Mesenteric fat pad (tissue), 1 donor: ENCODE measurements around a stretch of chr12.

DNA sequence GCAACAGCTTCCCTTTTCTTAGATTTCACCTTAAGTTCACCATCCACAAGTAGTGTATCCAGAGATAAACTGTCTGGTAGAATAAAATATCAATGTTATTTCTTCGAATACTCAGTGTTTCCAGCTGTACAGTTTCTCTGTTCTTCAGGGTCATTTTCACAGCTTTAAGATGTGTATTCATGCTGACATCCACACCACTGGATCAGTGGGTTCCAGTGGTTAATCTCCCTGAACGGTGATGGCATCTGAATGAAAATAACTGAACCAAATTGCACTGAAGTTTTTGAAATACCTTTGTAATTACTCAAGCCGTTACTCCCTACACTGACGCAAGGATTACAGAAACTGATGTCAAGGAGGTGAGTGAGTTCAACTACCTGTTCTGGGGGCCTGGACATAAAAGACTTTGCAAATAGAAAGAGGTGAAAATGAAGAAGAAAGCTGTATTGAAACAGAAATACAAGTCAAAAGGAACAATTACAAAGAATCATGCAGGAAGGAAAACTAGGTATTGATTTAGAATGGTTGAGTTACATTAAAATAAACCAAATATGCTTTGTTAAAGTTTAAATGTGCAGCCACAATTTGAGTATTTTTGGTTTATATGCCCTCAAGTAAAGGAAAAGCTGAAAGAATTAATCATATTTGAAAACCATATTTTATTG lies 208.3 kb downstream of the C12orf50 start:
- PRO-cap = no peak

DNA sequence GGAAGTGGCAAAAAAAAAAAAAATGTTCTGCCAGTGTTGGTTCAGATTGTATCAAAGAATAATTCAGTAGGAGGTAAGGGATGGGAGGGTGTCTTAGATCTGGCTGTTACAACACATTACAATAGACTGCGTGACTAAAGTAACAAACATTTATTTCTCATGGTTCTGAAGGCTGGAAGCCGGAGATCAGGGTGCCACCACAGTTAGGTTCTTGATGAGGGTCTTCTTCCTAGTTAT lies 125.7 kb downstream of the KITLG start:
- PRO-cap = no peak

DNA sequence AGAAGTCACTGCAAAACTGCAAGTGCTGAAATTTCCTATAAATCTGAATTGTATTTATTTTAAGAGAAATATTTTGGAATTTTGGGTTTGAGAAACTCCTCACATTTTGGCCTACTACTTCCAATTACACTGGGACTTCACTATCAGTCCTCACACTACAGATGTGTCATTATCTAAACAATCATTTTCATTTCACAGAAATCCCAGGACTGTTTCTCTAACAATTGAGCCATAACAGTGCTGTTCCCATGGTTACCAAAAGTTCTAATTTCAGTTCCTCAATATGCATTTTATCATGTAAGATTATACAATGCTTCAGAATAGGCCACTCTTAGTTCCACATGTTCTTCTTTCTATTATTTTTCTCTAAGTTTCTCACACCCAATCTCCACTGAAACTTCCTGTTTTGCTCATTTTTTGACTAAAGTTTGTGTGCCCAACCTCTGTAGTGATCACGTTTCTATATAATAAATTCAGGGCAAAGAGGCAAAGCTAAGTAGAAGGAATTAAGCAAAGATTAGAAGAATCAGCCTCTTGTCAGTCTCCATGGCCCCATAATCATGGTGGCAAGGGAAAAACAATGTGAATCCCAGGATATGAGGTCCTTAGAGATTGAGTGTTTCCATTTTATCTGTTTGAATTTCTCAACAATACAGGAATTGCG lies 185.8 kb downstream of the DUSP6 start:
- PRO-cap = no peak

- PRO-cap = no peak
These were observed 5.0 kb upstream of the DUSP6 start for GRCh38 chr12:89357112-89357977.

- PRO-cap = no peak
These were observed 20.5 kb upstream of the DUSP6 start for GRCh38 chr12:89372505-89373558.

DNA sequence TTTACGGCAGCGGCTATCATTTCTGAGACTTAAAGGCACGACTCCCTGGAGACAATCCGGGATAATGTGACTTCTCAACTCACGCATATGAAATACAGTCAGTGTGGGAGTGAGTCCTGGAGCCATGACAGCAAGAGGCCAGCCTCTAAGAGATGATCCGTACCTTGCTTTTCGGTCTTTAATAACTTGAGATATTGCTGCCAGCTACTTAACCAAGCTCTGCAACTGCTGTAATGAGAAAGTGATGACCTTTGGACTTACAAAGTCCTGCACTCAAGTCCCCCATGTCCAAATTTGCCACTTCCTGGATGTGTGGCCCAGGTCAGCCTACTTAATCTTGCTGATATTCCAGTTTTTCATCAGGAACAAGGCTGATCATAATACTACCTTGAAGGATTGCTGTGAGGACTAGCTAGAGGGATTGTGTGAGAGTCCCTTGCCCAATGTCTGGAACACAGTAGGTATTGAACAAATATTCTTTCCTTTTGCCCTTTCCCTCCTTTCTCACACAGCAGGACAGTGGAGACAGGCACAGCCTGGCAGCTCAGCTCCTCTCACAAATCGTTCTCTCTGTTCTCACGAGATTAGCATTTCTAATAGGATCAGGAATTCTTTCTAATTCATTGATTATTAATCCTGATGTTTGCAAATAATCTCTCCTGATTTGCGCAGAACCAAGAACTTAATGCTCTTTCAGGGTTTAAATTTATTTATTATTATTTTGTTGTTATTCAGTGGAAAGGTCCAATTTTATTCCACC lies 33.9 kb upstream of the DUSP6 start:
- PRO-cap = no peak

- PRO-cap = no peak
These were observed 72.7 kb downstream of the GALNT4 start for GRCh38 chr12:89451672-89452544.

DNA sequence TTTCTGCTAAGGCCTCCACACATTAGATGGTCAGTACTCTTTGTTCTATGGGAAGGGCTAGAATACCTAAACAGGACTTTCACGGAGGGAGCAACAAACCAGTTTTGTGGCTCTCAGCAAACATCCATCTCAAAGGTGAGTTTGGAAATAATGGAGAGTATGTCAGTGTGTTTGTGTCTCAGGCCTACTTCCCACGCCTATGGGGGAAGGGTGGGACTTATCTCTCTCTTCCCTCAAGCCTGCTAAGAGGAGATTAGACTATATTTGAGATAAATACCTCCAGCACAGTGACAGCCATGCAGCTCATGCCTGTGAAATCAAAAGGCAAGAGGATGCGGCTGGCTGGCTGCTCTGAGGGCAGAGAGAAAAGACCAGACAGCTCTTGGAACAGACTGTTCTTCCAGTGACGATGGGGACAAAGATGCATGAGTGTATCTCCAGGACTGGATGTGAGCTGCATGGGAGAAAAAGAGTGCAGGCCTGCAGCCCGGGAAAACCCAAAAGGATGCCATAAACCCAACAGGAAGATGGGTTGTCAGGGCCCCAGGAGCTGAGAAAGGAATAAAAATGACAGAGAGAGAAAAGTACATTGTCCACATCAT lies 14.8 kb upstream of the POC1B start:
- PRO-cap = no peak

GRCh38 chr12:89701533-89701797 lies 7.2 kb downstream of the ATP2B1 start:
- PRO-cap = no peak

DNA sequence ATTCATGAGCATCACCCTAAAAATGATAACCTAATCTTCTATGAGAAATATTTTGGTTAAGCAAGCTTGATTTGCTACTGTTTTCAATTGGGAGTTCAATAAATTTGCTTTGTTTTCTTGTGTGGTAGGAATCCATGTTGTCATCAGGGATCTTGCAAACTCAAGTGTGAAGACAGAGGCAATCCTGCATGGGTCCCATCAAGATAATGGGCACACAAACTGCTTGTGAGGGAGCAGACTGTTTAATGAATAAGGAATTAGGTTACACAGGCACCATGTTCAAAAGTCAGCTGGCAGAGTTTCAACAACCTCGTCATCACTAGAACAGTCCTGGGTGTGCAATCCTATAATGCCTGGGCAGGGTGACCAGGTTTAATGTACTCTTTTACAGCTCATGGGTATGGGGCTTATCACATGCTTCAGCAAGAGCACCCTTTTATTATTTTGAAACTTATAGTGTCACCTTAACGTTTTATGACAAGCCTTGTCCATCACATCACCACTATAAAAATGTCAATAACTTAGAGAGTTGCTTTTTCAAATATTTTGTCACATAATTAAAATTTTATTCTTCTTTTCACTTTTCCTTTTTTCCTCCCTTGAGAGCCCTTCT lies 252.0 kb upstream of the ATP2B1 start:
- PRO-cap = no peak

DNA sequence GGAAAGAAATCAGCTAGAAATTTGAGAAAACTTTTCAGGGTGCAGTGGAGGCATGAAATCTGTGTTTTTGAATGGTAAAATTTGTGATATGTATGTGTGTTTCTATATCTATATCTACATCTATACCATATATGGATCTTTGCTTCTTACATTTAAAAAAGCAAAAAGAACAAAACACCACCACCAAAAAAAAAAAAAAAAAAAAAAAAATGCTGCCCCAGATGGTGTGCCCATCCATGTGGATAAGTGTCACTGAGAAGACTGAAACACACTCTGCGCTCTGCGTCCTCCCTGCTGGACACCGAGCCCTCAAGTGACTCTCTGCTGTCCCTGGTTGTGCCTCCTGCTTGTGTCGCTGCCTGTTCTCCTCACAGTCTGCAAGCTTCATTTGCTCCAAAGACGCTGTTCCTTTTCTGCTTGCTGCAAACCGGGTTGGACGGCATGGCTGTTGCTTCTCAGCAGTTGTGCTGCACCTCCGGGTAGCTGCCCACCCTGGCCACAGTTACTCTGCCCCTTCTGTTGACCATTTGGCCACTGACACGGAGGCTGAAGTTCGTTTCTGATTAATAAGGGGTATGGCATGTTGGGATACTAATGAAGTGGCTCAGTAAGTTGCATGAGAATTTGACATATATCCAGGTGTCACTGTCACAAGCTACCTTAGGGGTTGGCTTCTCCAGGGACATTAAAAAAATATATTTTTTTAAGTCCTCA lies 276.2 kb upstream of the ATP2B1 start:
- PRO-cap = no peak

DNA sequence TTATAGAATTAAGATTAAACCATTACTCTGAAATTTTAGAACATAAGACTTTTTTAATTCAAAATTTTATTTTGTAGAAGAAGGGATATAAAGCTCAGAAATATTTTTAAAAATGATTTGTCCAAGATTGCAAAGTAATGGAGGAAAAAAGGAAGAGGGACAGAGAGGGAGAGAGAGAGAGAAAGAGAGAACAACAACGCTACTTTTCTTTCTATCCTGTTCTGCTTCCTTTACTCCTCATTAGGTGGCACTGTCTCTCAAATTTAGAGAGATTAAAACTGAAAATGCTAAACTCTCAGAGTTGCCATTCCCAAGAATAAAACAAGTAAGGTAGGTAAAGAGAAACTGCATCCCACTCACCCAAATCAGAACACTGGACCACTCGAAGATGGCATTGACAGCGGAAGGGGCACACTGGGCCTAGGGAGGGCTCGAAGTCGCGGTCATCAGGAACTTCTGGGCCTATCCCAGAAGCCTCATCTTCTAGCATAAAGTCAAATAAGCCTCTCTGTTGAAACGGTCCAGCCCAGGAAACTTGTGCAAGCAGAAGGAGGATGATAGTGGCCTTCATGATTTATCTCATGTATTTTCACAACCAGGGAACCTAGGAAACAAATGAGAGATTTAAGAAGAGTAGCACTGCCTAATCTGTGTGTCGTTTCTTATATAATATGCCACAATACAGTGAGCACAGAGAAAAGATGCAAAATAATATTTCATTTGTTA lies 4.5 kb downstream of the DCN start:
- PRO-cap = no peak

GRCh38 chr12:91179322-91179899 lies 3.2 kb downstream of the DCN start:
- PRO-cap = no peak

GRCh38 chr12:92030466-92031313 lies 115.0 kb downstream of the BTG1 start:
- PRO-cap = no peak

DNA sequence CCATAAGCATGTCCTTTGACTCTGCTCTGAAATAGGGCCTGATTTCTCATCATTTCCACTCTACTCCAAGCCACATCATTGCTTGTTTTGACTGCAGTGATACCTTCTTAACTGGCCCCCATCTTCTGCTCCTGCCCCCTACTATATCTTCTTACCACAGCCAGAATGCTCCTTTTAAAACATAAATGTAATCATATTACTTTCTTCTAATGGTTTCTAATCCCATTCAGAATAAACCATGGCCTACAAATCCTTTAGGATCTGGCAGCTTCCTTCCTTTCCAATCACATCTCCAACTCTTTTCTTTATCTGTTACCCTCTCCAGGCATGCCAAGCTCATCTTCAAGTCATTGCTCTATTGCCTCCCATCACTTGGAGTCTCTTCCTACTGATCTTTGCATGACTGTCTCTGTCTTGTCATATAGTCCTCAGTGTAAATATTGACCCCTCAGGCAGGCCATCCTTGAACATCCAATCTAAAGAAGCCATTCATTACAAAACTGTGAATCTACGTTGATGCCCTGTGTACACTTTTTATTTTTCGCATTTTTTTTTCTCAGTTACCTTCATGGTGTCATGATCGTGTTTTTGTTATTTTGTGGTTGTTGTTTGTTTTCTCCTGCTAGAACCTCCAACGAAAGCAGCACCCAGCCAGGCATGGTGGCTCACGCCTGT lies 93.6 kb downstream of the BTG1 start:
- PRO-cap = no peak

DNA sequence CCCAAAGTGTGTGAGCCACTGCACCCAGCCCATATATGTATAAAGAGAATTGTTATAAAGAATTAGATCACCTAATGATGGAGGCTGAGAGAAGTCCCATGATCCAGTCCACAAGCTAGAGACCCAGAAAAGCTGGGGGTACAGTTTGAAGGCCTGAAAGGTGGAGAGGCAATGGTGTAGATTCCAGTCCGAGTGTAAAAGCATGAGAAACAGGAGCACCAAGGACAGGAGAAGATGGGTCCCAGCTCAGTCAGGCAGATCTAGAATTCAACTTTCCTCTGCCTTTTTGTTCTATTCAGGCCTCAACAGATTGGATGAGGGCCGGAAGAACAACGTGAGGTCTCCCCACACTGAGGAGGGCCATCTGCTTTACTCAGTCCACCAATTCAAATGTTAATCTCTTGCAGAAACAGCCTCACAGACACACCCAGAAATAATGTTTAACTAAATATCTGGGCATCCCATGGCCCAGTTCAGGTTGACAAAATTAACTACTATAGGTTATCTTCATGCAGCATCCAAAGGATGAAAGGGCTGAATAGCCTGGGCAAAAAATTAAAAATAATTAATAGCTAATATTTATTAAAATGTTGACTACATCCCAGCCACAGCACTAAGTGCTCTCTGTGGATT lies 22.7 kb downstream of the BTG1 start:
- PRO-cap = no peak

DNA sequence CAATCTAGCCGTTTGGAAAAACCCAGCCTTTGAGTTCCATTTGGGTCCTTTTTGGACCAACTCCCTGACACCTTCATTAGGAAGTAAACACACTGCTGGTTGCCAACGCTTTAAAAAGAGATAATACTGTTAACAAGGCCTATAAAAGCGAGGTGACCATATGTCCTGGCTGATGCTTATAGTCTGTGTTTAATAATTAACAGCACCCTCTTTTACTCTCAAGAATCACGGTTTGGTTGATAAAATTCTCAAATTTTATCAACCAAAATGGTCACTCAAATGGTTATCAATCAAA lies 9.6 kb downstream of the BTG1 start:
- PRO-cap = no peak

- PRO-cap = no peak
These were observed 13.3 kb upstream of the BTG1 start for GRCh38 chr12:92158771-92159503.

- PRO-cap = no peak
These were observed 219.7 kb upstream of the BTG1 start for GRCh38 chr12:92365212-92365864.

GRCh38 chr12:92378943-92379424 lies 233.3 kb upstream of the BTG1 start:
- PRO-cap = no peak